NALM6 (cell line): ENCODE data around the gene AP3B2.

DNA sequence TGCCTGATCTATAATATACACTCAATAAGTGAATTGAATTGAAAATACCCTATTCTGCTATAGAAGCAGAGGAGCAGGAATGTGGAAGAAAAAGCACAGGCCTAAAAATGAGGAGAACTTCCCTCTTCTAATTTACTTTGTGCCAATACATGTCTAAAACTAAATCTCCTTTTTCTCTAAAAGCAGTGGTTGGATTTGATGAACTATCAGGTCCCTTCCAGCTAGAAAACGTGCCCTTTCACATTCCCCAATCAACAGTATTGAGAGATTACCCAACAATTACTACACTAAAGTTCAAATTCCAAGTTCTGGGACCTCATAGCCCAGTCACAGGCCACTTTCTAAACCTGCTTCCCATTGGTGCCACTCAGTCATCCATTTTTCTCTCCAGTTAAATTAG lies 223.9 kb downstream of the MINAR1 start:
- PRO-cap, result no peak

DNA sequence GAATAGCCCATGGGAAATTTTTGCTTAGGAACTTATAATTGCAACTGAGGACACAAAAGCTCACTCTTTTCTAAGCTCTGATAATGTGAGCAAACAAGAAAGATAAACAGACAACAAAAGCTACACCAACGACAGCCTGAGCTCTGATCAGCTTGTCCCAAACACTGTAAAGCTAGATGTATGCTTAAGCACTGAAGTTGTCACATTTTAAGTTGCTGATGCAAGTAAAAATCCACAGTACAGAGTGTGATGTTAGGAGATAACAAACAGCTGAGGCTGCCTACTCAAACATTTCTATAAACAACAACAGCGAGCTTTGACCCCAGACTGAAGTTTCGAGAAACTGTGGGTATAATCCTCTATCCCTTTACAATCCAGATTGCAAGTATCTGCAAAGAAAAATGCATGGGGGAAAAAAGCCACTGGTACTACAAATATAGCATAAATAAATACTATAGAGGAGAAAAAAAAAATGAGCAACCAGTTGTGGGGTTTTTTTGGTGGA lies 10.7 kb downstream of the MTHFS start:
- PRO-cap, result no peak

- PRO-cap, result no peak
Observed at GRCh38 chr15:80063183-80063709, 3.8 kb downstream of the ZFAND6 start.

- PRO-cap, result no peak
Observed at GRCh38 chr15:80134388-80134918, 18.3 kb upstream of the FAH start.

GRCh38 chr15:80450857-80451402 lies 46.7 kb downstream of the ARNT2 start:
- PRO-cap, result no peak

GRCh38 chr15:80513994-80514442 lies 109.8 kb downstream of the ARNT2 start:
- PRO-cap, result no peak

DNA sequence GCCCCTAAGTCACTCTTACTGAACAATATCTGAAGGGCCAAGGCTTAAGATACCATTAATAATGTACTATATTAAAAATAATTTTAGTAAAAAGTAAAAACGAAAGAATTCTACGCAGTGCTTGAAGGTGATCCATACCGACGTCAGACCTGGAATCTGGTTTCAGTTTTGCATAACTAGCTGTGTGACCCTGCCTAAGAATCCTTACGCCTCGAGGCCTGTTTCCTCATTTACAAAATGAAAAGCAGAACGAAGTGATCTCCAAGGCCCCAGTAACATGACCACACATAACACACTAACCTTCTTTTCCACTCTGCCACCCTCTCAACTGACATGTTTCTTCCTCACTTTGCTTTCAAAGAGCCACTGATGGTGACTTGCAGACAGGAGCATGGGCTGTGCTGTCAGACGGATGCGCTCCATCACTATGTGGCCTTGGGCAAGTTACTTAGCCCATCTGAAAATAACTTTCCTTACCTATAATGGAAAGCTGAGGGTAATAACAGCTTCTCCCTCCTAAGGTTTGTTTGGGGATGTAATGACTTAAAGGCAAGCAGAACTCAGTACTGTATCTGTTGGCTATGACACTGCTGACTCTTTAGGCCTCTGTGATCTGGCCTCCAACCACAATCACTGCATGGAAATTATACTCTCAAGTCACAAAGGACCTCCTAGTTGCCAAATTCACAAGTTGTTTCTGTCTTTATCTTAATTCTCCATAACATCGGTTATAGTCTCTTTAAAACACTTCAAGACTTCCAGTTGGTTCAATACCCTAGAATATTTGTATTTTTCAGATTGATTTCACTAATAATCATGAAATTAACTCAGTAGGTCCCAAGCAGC lies 4.6 kb downstream of the MESD start:
- PRO-cap, result no peak

GRCh38 chr15:81024886-81025261 lies 24.2 kb downstream of the TLNRD1 start:
- PRO-cap, result no peak

DNA sequence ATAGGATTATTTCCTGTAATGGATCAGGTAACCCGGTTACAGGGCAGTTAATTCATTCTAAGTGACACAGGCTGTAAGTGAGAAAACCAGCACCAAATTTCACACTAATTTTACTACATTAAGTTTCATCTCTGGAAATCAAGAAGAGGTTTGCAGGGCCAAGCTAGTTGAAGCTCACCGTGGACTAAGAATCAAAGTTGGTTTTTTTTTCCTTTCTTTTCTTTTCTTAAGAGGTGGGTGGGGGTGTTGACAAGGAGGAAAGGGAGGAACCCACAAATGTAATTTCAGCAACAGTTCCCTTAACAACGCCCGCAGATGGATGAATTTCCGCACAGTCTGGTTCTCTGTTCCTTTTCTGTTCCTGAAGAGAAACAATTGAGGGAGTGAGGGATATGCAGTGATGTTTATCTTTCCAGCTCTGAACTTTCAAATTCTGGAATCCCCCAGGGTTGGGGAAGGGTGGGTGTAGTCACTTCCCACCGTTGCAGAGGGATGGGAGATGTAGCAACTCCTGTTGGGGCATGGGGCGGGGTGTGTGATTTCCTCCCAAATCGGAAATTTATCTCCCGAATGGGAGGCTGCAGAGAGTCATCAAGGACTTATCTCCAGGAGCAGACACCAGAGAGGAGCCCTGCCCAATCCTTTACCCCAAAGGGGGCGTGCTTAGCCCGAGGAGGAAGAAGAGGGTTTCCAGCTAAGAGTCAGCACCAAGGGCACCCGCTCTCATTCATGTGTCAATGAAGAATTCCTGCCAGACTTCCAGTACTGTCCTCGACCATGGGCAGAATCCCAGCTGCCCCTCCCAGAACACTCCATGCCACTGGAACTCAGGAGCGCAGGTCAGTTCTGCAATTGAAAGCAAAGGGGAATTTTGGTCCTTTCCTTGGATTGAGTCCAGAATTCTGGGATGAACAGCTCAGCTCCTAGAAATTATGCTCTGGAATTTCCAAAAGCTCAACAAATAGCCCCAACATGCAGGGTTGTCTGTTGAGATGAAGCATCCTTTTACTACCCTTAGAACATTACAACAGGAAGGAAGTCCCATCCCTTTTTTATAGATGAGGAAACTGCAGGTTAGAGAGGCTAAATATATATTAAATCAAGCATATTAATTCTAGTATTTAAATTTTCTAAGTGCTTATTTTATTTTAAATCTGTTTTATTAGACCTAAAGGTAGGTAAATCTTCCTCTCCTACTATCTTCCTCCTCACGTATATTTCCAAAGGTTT lies 35.0 kb upstream of the CFAP161 start:
- PRO-cap, result no peak

DNA sequence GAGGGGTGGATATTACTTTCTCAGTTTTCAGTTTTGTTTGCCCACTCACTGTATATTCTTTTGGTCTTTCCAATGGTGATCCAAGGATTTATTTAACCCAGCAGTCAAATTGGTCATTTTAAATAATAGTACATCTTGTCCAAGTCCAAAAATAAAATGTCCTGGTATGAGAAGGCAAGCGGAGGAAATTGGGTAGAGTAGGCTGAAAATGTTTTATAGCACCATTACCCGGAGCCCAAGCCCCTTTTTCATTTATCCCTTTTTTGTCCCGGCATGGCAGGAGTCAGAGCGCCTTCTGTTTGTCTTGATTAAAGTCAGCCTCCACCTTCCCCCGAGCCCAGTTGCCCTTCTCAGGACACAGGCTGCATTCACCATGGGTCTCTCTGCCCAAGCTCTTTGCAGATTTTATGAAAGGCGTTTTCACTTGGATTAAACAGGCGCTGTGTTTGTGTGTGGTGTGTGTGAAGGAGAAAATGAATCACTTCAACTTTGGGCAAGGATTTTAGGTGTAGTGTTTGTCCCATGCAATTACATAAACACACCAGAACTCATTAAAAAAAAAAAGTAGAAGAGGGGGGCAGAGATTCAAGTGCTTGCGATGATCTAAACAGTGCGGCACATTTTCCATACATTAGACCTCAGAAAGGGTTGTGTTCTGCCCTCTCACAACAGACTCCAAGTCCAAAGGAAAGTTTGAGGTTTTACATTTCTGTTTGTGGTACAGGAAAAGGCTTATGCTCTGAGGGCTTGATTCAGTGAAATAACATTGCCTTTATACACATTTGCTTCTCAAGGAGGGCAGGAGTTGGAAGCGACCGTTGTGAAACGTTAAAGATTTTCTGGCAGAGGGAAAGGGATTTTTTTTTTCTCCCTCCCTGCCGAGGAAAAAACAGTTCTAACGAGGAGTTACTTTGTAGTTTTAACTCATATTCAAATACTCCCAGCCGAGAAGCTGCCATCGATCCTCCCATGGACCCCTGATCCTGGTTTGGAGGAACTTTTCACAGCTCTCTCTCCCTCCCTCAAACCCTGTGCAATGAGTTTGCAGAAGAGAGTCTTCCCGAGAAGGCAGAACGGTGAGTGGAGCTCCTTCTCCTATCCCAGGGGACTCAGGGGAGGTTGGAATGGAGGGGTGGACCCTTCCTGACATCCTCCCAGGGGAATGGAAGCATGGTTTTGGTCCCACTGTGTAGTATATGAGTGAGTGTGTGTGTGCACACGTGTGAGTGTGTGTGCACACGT lies 14.4 kb upstream of the IL16 start:
- PRO-cap, result no peak

GRCh38 chr15:81296067-81297278 lies 27.5 kb downstream of the STARD5 start:
- PRO-cap, result bidirectional peak, plus-strand start at chr15:81296592, minus-strand start at chr15:81296359; bidirectional peak, plus-strand start at chr15:81296954, minus-strand start at chr15:81296867

- PRO-cap, result no peak
Observed at GRCh38 chr15:81310335-81311081, 13.4 kb downstream of the STARD5 start.

- PRO-cap, result no peak
Observed at GRCh38 chr15:81385476-81385836, 11.4 kb upstream of the TMC3 start.

DNA sequence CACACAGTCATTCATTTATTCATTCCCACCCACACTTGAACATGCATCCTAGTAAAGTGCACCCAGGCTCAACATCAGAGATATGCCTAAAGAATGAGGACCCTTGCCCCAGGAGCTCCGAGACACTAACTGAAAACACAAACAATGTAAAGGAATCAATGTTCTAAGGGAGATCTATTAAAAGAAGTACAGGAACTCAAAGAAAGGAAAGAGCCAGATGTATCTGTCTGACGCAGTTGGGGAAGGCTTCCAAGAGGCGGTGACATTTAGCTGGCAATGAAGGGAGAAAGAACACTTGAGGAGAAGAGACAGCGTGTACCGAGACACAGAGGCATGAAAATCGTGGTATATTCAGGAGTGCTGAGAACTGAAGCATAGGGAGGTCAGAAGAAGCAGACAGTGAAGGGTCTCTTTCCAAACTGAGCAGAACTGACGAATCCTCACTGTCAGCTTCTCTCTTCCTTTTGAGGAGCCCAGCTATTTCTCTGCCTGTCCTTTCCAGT lies 66.7 kb downstream of the EFL1 start:
- PRO-cap, result no peak

GRCh38 chr15:82332866-82333699 lies 16.2 kb downstream of the GOLGA6L10 start:
- PRO-cap, result bidirectional peak, plus-strand start at chr15:82333314, minus-strand start at chr15:82333165

GRCh38 chr15:82400455-82400744 lies 29.2 kb upstream of the GOLGA6L9 start:
- PRO-cap, result no peak

DNA sequence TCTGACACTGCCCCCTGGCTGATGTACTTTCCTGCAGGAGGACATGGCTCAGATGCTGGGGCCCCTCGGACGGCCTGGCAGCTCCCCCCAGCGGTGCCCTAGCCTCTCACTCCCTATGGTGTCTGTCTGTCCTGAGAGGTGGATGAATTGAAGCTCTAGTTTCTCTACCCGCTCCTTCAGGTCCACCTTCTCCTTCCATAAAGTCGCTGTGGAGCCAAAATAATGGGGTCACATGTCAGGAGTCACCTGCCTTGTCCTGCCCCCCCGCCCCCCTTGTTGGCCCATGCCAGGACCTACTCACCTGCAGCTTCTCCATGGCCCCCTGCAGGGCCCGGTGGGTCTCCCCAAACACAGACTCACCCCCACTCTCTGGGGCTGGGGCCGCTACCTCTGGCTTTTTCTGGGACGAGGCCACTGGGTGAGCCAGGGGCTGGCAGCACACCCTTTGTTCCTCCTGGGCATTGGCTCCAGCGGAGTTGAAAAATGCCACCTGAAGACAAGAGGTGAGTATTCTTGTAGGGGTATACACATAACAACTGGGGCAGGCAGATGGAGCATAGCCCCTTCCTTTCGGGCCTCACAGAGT lies 47.6 kb downstream of the GOLGA6L9 start:
- PRO-cap, result no peak

- PRO-cap, result no peak
Observed at GRCh38 chr15:82538705-82539484, 1.4 kb downstream of the RPS17 start.

DNA sequence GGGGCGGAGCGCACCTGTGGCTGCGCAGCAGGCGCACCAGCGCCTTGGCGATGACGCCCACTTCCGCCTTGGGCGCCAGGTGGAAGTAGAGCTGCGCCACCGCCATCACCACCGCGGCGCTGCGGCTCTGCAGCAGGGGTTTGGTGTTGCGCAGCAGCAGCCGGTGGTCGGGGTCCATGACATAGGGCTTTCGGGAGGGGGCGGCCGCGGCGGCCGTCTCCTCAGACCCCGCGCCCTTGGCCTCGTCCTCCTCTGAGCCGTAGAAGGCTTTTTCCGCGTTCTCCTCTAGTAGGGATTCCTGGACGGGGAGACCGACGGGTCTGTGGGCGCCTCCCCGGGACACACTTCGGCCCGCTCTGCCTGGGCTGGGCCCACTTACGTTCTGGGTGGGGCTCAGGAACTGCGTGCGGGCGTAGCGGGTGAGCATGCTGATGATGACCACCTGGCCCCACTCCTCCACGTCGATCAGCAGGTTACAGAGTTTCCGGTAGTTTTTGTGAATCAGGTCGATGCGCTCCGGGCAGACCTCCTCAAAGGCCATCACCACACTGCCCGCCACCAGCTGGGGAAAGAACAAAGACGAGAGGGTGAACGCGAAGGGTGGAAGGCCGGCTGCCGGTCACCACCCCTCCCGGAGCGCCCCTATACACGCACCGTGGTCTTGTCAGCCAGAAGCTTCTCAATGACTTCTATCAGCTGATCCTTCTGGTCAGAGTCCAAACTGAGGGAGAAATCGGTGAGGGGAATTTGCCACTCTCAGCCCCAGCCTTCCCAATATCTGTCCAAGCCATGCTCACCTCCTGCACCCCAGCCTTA lies 29.0 kb downstream of the AP3B2 start:
- PRO-cap, result no peak

DNA sequence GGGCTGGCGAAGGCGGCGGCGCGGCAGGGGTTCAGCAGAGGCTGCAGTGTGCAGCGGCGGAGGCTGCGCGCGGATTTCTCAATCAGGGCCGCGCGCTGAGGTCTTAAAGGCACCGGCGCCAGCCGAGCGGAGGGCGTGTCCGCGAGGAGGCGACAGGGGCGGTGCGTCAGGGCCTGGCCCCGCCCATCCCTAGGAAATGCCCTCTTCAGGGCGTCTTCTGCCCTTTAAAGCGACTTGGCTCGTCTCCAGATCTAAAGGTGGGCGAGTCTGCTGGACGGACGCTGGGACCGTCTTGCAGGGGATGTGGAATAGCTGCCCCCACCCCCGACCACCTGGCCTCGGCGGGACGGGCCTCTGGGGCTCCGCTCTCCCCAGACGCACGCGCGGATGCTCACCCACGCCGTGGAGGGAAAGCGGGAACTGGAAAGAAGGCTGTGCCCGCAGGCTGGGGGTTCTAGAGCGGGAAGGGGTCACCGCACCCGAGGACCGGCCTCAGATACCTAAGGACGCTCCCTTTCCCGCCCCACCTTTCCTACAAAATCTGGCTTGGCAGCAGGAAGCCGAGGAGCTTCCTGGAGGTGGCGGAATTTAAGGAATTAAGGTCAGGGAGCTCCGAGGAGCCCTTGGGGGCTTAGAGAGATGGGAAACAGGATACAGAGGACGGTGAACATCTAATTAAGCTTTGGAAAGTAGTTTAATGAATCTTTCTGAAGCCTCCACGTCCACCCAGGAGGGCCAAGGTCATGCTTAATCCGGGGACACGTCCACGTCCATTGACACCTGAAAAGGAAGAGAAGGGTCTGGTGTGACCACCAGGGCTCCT lies at the start of gene AP3B2:
Gene AP3B2, minus strand, starts transcription at position 80 of the 823 bp plus-strand sequence.
- PRO-cap, result no peak